Measurements from ENCODE around the genes SERPINI2 and PDCD10.

GRCh38 chr3:160129285-160130085, 95.7 kb upstream of the C3orf80 start:
- PRO-cap: no peak

DNA sequence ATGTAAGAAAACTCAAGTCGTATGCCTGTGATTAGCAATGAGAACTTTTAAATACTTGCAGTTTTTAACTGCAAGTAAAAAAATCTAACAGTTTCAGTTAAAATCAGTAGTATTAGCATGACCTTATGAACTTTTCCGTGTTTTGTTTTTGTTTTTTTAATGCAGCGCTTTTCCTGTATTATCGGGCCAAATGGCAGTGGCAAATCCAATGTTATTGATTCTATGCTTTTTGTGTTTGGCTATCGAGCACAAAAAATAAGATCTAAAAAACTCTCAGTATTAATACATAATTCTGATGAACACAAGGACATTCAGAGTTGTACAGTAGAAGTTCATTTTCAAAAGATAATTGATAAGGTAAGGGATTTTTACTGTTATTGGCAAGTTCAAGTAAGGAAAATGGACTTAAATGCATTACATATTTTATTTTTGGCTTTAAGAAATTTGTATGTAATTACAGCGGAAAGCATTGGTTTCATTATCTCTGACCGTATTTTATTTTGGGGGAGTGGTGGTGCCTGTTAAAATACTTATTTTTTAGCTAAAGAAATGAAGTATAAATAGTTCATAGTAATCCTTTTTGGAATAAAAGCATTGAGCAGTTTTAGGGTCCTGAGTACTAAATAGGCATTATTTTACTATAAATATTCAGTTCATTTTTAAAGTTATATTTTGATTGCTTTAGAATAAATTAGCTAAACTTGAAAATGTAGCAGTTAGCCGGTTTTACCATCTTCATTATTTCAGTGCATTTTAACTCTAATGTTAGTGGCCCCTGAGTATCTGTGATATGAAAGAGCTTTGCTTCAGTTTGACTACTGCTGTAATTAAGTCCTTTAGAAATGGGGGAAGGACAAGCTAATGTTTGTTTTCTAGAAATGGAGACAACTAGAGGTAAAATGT, 3.3 kb downstream of the SMC4 start:
- PRO-cap: no peak

GRCh38 chr3:160416104-160416704, 16.8 kb downstream of the SMC4 start:
- PRO-cap: no peak

DNA sequence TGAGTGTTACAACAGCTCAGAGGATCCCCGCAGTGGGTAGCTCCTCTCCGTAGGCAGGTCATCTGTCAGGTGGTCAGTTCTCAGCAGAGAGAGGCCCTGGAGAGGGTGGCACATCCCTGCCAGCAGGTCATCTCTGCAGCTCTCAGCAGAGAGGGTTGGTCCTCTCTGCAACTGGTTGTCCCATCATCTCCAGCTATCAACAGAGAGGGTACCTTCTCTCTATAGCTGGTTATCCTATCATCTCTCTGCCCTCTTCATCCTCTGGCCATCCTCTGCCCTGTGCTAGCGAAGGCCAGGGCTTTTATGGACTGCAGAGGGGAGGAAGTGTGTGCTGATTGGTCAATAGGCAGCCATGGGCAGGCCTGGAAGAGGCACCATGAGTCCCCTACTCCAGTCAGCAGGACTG, 10.3 kb upstream of the TRIM59 start:
- PRO-cap: no peak

DNA sequence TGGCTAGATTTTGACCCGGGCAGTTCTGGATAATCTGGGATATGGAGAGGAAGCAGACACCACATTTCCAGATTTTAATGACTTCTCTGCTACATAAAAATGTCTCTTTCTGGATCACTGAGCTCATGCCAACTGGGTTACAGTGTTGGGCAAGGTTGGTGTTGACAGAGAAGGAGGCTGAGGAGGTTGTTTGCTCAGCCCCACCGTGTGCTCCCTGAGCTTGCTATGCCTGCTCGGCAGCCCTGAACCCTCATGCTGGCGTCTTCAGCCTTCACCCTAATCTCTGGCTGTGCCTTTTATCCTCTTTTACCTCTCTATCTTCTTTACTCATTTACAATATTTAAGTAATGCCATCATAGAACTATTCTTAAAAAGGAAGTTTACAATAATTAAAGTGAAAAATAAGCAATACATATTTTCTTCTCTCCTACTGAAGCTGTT, 53.0 kb upstream of the KPNA4 start:
- PRO-cap: no peak

DNA sequence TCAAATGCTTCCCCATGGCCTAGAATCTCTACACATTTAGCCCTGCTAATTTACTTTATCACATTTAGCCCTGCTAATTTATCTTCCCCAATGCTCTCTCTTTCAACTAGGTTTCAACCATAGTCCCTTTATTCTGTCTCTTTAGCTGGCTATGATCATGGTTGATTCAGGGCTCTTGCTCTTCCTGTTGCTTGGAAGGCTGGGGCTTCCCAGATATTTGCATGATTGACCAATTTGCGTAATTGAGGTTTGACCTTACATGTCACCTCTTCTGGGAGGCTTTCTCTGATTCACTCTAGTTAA, 10.9 kb upstream of the ARL14 start:
- PRO-cap: no peak

DNA sequence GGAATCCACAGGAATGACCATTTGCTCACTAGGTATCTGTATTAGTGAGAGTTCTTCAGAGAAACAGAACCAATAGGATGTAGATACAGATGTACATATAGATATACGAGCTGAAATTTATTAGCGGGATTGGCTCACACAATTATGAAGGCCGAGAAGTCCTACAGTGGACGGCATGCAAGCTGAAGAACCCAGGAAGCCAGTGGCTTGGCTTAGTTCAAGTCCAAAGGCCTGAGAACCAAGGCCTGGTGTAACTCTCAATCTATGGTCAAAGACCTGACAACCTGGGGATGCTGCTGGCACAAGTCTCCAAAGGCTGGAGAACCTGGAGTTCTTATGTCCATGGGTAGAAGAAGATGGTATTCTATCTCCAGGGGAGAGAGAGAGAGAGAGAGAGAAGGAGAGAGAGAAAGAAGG, 84.3 kb downstream of the PPM1L start:
- PRO-cap: no peak

DNA sequence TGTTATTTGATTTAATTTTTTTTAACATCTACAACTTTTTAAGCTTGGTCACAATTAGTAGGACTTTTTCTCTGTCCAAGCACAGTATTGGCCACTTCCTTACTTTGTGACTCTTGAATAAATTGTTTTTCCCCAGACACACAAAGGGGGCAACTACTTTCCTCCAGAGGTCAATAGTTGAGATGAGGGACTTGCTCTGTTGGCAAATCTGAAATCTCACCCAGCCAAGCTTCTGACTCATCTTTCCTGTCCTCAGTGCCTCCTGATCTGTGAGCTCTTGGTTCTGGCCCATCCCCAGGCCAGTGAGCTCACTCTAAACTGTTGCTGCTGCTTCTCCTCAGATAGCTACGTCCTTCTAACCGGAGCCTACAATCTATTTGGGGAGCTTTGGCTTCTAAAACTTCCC, 50.1 kb upstream of the NMD3 start:
- PRO-cap: unidirectional peak, plus-strand start at position 340 of the sequence

DNA sequence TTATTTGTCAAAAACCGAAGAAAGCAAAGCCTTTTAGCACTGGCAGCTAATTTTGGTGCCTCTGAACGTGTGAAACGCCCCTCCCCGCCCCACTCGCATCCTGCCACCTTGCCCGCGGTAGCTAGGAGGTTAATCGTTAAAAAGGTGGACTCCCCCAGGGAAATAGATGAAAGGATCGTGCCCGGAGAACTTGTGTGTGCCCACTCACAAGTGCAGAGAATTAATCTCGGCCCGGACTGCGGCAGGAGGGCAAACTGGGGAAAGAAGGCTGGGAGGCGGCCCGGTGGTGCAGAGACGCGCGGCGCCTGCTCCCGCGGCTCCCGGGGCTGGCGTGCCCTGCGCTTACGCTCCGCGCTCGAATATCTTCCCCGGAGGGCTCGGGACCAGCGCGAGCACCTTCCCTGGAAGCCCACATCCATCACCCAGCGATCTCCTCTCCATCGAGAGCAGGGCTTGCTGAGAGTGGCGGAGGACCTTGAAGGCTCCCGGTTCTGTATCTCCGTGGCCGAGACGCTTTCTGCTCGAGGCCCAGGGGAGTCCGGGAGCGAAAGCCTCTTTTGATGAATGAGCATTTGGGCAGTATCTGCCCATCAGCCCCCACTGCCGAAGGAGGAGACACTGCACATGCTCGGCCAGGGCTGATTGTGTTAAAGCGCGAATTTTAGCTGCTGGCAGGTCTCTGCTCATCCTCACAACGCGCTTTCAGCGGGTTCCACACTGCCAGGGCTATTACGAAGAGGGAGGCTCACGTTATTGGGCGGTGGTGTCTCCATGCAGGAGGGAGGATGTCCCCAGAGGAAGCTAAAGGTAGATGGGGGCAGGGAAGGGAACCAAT, 1.2 kb upstream of the SPTSSB start:
- PRO-cap: no peak

DNA sequence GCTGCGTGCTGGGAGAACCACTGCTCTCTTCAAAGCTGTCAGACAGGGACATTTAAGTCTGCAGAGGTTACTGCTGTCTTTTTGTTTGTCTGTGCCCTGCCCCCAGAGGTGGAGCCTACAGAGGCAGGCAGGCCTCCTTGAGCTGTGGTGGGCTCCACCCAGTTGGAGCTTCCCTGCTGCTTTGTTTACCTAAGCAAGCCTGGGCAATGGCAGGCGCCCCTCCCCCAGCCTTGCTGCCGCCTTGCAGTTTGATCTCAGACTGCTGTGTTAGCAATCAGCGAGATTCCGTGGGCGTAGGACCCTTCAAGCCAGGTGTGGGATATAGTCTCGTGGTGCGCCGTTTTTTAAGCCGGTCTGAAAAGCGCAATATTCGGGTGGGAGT, 914.6 kb downstream of the OTOL1 start:
- PRO-cap: no peak

DNA sequence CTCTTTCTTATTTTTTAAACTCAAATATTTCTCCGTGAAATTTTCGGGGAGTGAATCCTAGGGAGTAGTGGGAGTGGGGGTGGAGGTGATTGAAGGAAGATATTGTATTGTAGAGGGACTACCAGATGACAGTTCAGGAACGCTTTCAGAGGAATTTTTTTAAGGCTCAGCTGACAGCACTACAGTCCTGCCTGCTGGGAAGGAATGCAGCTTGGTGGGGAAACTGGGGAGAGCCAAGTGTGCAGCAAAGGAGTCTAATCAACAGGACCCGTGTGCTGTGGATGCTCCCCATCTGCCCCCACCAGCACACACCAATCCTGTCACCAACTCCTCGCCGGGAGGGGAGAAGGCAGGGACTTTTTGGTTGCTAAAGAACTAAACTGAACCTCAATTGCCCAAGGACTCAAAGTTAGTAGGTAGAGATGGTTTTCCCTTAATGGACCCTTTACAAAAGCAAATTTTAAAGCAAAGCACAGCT, 2.3 kb downstream of the SLITRK3 start:
- PRO-cap: no peak

DNA sequence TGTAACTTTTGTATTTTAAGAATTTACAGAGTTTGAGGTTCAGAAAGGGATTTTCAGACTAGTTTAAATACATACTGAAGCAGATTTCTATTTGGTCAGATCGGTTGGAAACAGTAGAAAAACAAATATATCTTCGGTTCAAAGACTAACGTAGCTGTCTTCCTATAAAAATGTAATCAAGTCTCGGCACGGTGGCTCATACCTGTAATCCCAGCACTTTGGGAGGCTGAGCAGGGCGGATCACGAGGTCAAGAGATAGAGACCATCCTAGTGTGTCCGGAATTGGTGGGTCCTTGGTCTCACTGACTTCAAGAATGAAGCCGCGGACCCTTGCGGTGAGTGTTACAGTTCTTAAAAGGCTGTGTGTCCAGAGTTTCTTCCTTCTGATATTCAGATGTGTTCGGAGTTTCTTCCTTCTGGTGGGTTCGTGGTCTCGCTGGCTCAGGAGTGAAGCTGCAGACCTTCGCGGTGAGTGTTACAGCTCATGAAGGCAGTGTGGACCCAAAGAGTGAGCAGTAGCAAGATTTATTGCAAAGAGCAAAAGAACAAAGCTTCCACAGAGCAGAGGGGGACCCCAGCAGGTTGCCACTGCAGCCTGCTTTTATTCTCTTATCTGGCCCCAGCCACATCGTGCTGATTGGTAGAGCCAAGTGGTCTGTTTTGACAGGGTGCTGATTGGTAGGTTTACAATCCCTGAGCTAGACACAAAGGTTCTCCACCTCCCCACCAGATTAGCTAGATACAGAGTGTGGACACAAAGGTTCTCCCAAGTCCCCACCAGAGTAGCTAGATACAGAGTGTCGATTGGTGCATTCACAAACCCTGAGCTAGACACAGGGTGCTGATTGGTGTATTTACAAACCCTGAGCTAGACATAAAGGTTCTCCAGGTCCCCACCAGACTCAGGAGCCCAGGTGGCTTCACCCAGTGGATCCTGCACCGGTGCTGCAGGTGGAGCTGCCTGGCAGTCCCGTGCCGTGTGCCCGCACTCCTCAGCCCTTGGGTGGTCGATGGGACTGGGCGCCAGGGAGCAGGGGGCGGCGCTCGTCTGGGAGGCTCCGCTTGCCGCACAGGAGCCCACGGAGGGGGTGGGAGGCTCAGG, 80.6 kb upstream of the BCHE start:
- PRO-cap: no peak

GRCh38 chr3:167473858-167474414, at the start of gene SERPINI2:
TSS of gene SERPINI2 (minus strand) at chr3:167474042.
- PRO-cap: no peak

- PRO-cap: bidirectional peak, plus-strand start at chr3:167734582, minus-strand start at chr3:167734569; bidirectional peak, plus-strand start at chr3:167735226, minus-strand start at chr3:167734892
Measured at GRCh38 chr3:167734146-167735010, at the start of gene PDCD10. TSS of gene PDCD10 (minus strand) at chr3:167734892.

- PRO-cap: no peak
Measured at GRCh38 chr3:167750163-167750639, 14.7 kb downstream of the SERPINI1 start.

- PRO-cap: no peak
Measured at GRCh38 chr3:168036724-168037169, 59.0 kb downstream of the GOLIM4 start.

- PRO-cap: no peak
Measured at GRCh38 chr3:168091833-168092639, 3.7 kb downstream of the GOLIM4 start.

DNA sequence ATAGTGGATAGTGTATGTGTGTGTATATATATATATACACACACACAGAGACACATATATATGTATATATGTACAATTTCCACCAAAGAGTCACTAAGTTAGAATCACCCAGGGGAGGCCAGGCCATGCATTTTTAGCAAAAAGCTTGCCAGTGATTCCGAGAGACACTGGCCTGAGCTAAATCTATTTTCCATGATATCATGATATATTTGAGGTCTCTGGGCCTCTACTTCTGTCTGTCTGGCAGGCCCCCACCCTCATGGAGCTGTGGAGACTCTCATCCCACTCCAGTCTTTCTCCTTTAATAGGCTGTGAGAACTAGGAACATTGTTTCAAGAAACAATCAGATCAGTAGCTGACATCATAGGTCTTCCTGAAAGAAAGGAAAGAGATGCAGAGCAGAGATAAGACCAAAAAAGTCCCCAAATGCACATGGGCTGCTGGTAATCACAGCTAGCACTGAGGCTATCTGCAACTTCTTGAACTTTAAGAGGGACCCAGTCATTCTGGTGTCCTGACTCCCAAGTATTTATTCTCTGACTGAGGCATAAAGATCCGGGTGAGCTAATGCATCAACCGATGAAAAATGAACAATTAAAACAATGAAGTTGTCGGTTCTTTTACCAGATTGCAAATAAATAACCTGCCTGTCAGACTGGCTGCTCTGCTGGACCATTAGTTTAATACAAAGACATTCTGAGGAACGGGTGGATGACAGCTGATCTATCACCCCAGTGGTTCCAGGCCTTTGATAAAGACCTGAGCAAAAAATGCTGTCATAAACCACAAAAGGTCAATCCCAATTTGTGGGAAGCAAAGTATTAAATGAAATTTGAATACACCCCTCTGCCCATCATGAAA, 780.7 kb upstream of the GOLIM4 start:
- PRO-cap: no peak

DNA sequence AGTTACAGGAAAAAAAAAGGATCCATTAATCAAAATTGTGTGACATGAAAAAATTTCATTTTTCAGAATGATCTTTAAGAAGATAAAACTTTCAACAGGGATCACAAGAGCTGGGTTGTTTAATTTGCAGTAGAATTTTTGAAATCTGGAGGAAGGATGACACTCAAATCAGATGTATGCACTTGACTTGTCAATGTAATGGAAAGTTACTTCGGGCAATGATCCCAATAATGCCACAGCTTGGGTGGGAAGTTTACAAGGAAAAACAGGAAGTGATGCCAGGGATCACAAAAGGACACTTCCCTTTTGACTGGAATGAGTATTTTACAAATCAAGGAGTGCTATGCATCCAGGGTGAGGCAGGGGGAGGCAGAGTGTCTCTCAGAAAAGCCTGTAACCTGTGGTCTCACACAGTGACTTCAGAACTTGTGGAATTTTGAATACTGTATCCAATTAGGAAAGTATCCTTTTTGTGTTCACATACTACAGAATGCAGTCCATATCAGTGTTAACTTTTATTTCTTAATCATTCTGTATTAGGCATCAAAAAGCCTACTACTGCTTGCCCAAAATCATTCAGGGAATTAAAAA, 445.2 kb downstream of the MECOM start:
- PRO-cap: no peak

- PRO-cap: no peak
Measured at GRCh38 chr3:169241552-169241961, 422.0 kb downstream of the MECOM start.

All from left lung (tissue), 1 donor.